Jurkat, Clone E6-1 (cell line): ENCODE data around the genes CMC2 and C16orf46.

- RRBS, result 4% methylated on average over 8 of the region's 20 CpGs
Measured at GRCh38 chr16:77191442-77192043, 553 bp downstream of the MON1B start.

DNA sequence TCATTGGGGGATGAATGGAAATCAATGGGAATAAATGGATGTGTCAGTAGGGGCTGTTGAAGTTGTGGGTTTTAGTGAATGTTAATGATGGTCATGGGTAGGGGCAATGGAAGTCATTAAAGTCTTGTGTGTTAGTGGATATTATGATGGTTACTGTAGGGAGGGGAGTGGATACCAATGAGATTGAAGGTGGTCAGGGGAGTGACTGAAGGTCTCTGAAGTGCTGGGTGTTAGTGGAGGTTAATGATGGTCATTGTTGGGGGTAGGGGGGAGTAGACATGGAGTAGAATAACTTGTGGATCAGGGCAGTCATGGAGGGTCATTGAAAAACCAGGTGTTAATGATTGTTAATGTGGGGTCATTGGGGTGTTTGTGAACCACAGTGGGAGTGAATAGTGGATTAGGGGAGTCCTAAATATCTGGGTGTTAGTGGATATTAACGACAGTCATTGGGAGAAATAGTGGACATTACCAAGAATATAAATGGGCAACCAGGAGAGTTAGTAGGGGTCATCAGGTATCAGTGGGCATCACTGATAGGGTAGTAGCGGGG, 1.5 kb downstream of the MON1B start:
- RRBS, result no CpG with 5 or more reads among the region's 2 CpGs

DNA sequence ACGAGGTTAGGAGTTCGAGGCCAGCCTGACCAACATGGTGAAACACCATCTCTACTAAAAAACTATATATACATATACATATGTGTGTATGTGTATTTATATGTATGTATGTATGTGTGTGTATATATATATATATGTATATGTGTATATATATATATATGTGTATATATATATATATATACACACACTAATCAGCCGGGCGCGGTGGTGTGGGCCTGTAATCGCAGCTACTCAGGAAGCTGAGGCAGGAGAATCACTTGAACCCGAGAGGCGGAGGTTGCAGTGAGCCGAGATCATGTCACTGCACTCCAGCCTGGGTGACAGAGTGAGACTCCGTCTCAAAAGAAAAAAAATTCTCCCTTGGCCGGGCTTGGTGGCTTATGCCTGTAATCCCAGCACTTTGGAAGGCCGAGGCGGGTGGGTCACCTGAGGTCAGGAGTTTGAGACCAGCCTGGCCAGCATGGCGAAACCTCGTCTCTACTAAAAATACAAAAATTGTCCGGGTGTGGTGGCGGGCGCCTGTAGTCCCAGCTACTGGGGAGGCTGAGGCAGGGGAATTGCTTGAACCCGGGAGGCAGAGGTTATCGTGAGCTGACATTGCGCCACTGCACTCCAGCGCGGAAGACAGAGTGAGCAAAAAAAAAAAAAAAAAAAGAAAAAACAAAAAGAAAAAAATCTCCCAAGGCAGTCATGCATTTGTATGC, 1.1 kb downstream of the SYCE1L start:
- RRBS, result no CpG with 5 or more reads among the region's 23 CpGs

DNA sequence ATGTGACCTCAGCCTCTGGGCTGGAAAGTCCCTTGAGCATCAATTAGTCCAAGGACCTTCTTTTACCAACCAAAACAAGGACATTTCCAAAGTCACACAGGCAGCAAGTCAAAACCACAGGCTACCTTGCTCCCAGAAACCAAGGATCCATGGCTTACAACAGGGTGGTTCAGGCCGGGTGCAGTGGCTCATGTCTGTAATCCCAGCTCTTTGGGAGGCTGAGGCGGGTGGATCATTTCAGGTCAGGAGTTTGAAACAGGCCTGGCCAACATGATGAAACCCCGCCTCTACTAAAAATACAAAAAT, 11.7 kb upstream of the VAT1L start:
- RRBS, result no CpG with 5 or more reads among the region's 3 CpGs

- RRBS, result no CpG with 5 or more reads among the region's 10 CpGs
Measured at GRCh38 chr16:78461110-78461831, 361.8 kb downstream of the WWOX start.

GRCh38 chr16:78706607-78706839, 607.1 kb downstream of the WWOX start:
- RRBS, result no CpG with 5 or more reads among the region's 2 CpGs

- RRBS, result no CpG with 5 or more reads among the region's 20 CpGs
Measured at GRCh38 chr16:78770321-78770971, 671.0 kb downstream of the WWOX start.

GRCh38 chr16:78895687-78896106, 704.8 kb downstream of the MAF start:
- RRBS, result no CpG with 5 or more reads among the region's 5 CpGs

DNA sequence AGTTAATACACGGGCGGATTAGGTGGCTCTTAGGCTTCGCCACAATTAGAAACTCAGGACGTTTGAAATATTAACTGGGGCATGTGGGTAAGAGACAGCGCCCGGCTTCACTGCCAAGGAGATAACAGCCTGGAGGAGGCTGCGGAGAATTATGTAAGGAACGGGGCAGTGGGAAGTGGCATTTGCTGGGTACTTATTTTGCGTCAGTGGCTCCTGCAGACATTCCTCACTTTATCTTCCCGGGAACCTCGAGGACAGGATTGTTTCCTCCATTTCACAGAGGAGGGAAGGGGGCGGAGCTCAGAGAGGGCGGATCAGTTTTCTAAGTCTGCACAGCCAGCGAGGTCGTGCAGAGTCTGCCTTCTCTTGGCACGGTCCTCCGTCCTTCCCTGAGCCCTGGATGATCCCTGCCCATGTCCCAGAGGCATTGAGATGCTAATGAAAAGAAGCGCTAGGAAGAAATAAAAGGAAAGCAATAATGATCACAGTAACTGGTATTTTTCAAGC, 162.2 kb downstream of the MAF start:
- RRBS, result no CpG with 5 or more reads among the region's 18 CpGs

DNA sequence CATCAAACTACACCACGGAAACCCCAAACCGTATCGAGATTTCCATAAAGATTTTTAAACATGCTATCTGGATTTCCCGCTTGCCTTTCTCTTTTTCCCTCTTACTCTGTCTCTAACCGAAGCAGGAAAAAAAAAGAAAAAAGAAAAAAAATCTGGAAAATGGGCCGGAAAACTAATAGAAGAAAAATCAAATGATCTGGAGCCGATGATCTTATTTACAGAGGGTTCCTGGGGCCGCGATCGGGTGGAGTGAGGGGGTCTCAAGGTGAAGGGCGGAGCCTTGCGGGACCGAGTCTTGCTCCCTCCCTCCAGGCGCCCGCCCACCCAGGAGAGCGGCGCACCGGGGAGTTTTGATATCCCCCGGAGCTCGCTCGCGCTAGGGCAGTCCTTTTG, 11.2 kb downstream of the MAF start:
- RRBS, result no CpG with 5 or more reads among the region's 22 CpGs

DNA sequence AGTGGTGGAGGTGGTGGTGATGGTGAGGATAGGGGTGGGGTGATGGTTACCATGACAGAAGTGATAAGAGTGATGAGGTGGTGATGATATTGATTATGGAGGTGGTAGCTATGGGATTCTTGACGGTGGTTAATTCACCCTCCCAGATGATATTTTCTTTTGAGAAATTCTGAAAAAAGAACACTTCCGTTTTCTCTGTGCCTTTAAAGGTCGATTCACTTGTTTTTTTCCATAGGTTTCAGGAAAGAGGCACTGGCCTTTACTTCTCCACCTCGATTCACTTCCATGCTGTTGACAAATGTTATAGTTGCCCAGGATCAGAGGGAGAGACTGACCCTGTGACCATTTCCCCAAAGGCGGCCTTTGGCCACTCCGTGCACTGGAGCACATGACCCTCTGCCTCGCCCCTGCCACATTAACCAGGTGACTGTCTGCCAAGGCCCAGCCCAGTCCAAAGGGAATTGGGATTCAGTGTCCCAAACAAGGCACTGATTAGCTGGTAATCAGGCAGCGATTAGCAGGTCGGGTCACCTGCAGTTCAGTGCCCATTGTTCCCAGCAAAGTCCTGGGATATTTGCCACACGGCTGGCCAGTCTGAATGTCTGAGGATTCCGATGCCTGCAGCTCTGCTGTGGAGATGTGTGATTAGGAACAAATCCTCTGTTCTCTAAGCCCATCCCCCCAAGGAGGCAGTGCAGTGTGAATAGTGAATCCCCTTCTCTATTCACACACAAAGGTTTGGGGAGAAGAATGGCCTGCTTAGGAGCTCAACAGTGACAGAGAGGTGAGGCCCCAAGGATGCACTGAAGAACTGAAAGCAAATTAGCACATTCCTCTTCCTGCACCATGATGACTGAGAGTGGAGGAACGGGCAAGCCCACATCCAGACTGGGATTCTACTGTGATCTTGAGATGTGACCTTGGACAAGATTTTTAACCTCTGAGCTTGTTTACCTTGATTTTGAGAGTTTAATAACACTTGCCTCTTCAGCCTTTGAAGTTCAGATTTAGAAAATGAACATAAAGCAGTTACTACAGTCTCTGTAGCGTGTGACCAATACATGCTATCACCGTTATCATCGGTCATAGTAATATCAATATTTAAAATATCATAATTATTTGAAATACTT, 123.1 kb upstream of the MAF start:
- RRBS, result no CpG with 5 or more reads among the region's 15 CpGs

- RRBS, result no CpG with 5 or more reads among the region's 6 CpGs
Measured at GRCh38 chr16:79776351-79777104, 176.0 kb upstream of the MAF start.

- RRBS, result 3% methylated on average over 6 of the region's 77 CpGs
Measured at GRCh38 chr16:81005995-81007051, at the start of gene CMC2. Gene CMC2 (minus strand): TSS chr16:81006885.

GRCh38 chr16:81076546-81077411, at the start of gene C16orf46:
Gene C16orf46 (minus strand): TSS chr16:81077238.
- RRBS, result 2% methylated on average over 15 of the region's 58 CpGs

DNA sequence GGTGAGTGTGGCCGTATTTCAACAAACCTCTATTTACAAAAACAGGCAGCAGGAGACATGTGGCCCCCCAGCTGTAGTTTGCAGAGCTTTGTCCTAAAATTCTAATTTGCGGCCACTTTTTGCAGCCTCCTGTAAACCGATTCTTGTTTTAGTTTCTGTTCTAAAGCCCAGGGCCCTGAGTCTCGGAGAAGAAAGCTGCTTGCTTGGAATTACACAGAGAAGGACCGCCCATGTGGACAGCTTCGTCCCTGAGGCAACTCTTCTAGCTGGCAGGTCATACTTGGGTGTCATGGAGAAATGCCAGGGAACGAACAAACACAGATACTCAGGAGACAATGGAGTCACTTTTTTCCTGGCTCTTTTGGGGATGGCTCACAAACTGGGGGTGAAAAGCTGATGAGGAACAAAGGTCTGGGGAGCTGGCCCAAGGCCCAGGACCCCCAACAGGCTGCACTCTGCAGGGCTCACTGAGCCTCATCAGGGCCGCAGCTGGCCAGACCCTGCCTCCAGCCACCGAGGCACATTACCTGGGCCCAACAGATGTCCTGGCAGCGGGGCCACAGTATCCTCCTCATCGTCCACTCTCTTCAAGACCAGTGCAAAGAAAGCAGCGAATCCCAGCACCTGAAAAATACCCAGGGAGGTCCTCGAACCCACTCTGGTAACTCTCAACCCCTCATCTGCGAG, 40.9 kb upstream of the GCSH start:
- RRBS, result no CpG with 5 or more reads among the region's 14 CpGs

GRCh38 chr16:81260995-81261384, 22.5 kb downstream of the BCO1 start:
- RRBS, result no CpG with 5 or more reads among the region's 3 CpGs

GRCh38 chr16:81266099-81266638, 27.7 kb downstream of the BCO1 start:
- RRBS, result no CpG with 5 or more reads among the region's 4 CpGs

DNA sequence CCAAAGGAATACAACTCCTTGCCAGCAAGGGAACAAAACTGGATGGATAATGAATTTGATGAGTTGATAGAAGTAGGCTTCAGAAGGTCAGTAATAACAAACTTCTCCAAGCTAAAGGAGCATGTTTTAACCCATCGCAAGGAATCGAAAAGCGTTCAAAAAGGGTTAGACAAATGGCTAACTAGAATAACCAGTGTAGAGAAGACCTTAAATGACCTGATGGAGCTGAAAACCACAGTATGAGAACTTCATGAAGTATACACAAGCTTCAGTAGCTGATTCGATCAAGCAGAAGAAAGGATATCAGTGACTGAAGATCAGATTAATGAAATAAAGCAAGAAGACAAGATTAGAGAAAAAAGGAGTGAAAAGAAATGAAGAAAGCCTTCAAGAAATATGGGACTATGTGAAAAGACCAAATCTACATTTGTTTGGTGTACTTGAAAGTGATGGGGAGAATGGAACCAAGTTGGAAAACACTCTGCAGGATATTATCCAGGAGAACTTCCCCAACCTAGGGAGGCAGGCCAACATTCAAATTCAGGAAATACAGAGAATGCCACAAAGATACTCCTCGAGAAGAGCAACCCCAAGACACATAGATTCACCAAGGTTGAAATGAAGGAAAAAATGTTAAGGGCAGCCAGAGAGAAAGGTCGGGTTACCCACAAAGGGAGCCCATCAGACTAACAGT, 26.1 kb downstream of the GAN start:
- RRBS, result no CpG with 5 or more reads among the region's 6 CpGs

DNA sequence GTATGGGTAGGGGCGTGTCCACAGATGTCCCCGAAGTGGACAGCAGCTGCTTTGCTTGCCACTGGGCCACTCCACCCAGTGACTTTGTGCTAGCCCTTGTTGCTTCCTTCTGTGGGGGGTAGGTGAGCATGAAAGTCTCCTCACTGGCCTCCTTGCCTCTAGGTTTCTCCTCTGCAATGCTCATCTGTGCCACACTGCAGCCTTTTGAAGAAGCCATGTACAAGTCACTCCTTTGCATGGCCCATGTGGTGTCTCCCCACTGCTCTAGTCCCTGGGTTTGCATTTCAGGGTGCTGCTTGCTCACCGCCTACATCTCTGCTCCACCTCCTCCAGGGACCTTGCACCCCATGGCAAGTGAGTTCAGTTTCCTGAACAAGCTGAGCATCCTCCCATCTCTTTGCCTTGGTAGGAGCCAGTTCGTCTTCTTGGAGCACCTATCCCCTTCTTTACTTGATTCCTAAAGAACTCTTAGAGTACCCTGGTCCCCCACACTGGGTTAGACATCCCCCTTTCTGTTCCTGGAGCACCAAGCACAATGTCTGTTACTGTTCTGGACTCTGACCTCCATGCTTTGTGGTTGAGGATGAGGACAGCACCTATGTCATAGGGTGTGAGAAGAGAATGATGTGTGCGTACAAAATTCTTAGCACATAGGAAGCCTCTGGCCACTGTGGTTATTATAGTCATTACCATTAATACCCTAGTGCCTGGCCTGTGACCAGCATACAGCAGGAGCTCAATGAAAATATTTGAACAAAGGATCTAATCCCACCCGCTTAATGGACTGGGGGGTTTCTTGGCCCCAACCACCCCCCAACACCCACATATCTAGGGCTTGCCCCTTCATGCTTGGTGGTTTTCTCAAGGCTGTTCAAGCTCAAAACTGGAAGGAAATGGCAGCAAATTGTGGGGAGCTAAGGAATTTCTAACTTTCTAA, 1.8 kb upstream of the CMIP start:
- RRBS, result no CpG with 5 or more reads among the region's 6 CpGs

- RRBS, result no CpG with 5 or more reads among the region's 19 CpGs
Measured at GRCh38 chr16:81468030-81468763, 23.6 kb downstream of the CMIP start.